Breast (tissue), 4 donors: ENCODE measurements around the gene TTC4.

DNA sequence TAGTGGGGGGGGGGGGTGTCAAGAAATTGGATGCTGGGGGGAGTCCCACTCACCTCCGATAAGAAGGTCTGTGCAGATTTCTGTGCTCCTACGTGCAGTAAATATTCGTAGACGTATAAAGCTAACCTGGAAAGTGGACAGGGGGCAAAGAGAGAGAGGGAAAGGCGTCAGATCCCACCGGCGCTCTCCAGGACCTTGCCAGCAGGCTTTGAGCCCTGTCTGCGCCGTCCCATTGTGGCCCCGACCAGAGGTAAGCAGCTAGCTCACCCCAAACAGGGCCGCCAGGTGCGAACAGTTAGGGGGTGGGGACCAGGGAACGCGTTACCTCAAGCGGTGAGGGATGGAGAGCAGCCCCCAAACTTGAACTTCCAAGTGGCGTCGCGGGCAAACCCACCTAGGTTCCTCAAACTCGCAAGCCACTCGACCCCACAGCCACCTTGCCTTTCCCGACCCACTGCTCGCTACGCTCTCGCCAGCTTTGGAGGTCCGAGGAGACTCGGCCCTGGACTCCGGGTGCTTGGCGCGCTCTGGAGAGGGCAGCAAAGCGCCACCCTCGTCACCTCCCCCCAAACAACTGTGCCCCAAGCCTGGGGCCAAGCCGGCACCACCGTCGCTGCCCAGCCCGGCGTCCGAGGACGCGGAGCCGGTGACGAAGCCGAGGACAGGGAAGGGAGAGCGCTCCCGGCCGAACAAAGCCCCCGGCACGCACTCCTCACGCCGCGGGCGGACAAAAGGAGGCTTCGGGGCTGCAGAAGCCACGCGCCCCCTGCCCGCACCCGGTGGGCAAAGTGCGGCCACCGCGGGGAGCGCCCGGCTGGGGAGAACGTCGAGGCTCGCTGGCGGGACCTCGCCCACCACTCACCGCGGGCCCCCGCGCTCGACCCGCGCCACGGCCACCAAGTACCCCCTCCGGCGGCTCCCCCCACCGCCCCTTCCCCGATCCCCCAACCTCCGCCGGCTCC lies 142.9 kb upstream of the ACOT11 start:
- PRO-cap, 3 experiments: no peak in any of the 3 experiments
- RRBS: 1% methylated on average over 33 of the region's 80 CpGs

DNA sequence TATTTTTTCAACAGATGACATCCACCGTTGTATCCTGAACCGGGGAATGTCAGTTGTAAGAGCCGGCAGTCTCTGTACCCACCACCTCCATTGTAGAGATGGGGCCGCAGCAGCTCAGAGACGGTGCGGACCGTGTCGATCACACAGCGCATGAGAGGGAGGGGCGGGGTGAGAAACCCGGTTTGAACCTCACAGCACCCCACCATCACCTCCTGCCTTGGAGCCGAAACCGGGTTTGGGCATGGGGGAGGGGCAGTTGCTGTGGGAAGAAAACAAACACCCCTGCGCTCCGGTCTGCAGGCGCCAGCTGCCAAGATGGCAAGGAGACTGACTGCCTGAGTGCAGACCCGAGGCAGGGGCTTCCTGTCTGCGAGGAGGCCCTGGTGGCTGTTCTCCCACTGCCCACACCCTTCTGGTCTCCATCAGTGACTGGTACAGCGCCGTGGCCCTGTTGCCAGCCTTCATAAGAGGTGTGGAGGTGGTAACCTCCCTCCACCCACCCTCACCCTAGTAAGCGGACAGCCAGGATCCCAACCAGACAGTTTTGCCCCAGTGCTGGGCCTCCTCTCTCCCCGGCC lies 72.6 kb upstream of the ACOT11 start:
- PRO-cap, 3 experiments: no peak in any of the 3 experiments
- RRBS: 27% methylated on average over 8 of the region's 22 CpGs

DNA sequence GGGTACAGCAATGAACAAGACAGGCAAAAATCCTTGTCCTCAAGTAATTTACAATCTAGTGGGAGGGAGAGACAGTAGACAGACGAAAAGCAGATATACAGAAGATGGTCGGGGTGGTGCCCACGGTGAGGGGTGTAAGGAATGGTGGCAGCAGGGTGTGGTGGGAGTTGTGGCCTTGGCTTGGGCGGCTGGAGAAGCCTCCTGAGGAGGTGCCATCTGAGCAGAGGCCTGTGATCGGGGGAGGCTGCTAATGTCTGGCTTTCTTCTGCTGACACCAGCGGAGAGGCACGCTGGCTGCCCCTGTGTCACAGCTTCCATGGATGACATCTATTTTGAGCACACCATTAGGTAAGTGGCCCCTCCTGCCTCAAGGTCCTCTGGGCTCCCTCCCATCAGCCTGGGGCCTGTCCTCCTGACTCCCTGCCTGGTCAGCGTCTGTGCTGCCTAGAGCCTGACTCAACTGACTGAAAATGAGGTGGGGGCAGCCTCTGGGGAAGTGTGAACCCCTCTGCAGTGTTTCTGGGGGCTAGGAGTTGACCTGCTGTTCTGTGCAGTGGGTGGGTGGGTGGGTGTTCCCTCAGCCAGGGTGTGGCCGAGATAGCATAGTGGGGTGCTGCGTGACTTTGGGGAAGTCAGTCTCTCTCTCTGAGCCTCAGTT lies 37.6 kb downstream of the FAM151A start:
- PRO-cap, 3 experiments: no peak in any of the 3 experiments
- RRBS: no CpG with 5 or more reads among the region's 10 CpGs

DNA sequence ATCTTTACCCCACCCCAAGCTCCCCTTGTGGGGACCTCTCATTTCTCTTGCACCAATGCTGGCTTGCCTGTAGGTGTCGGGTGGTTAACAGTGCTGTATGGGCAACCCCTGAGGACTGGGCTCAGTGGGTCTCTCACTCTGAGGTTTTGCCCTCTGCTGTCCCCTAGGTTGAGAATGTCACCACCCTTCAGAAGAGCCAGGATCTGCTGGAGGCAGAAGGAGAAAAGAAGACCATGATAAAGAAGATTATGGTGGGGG lies 27.0 kb downstream of the MROH7 start:
- PRO-cap, 3 experiments: no peak in any of the 3 experiments
- RRBS: no CpG with 5 or more reads among the region's 1 CpG

DNA sequence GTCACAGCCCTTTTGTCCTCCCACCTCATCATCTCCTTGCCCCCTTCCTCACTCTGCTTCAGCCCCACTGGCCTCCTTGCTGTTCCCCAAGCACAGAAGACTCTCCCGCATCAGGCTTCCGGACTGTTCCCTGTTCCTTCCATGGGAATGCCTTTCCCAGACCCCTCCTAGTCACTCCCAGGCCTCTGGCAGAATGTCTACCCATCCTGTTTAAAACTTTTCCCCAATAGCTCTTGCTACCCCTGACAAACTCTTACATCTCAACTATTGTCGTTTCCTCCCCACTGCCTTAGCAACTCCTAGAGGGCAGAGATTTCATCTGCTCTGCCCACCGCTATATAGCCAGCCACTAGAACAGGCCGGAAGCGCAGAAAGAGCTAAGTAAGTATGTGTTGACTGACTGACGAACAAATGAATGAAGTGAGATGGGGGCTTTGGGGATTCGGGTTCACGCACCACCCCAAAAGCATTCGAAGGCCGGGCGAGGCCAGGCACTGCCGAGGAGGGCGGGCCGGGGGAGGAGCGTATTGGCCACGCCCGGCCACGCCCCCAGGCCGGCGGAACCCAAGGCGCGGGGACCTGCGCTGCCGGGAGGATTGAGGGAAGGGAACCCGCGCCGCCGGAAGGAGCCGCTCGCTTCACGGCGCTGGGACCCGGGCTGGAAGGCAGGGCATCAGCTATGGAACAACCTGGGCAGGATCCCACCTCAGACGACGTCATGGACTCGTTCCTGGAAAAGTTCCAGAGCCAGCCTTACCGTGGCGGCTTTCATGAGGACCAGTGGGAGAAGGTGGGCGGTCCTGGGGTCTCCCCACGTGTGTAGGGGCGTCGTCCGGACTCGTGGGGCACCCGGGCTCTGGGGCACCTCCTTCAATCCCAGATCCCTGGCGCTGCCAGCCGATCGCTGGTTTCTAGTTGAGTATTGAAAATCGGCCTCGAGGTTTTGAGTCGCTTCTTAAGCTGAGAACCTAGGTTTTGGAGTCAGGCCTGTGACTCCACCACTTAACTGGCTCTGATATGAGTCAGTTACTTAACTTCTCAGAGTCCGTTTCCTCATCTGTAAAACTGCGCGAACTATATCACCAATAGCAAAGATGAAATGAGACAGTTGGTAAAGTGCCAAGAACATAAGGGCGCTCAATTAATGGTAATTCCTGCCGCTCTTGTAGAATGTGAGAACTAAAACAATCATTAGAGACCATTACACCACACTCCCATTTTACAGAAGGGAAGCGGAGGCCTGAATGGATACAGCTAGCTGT lies at the start of gene TTC4:
Gene TTC4 (plus strand): TSS at position 632 of the 1,262 bp plus-strand sequence.
- PRO-cap, 3 experiments: peak in 3 of 3 experiments; most common plus-strand start position 593 of the sequence (in 1); most common minus-strand start position 496 of the sequence (in 2)
- RRBS: under 1% methylated on average over 5 of the region's 58 CpGs

GRCh38 chr1:54883074-54883836 lies 3.7 kb downstream of the DHCR24 start:
- PRO-cap, 3 experiments: no peak in any of the 3 experiments
- RRBS: no CpG with 5 or more reads among the region's 10 CpGs

- PRO-cap, 3 experiments: no peak in any of the 3 experiments
- RRBS: 3% methylated on average over 7 of the region's 39 CpGs
Measured at GRCh38 chr1:55039995-55040515, 707 bp downstream of the PCSK9 start.

GRCh38 chr1:55071370-55072214 lies 32.2 kb downstream of the PCSK9 start:
- PRO-cap, 3 experiments: no peak in any of the 3 experiments
- RRBS: no CpG with 5 or more reads among the region's 15 CpGs

DNA sequence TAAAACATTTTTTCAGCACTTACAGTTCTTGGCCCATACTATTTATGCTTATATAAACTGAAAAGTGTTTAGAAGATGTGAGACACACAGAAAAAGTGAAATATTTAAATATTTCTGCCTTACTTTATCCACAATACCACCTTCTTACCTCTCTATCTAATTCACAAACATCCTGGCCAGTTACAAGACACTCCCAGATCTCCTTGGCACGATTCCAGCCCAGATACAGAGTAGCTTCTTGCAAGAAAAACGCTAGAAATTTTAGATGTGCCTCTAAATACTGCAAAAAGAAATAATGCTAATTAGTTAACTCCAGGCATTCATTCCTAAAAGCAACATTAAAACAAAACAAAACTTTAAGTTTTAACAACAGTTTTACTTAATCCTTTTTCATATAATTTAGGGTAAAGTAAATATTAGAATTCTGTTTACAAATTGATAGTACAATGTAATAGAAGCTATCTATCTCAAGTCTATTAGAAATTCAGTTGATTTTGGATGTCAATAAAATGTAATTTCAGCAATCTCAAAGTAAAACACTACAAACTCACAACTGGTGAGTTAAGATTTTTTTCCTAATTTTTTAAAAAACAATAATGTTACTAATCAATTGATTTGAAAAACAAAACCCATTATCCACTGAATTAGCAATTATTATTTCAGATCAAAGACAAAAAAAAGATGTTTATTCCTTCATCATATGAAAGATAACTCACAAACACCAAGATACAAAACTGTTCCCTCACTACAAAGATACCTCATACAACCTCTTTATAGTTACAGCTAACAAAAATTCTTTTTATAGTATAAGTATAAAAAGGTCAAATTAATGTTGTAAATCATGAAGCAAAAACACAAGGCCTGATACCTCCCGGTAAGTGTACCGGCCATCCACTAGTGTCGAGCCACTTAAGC lies 68.1 kb downstream of the USP24 start:
- PRO-cap, 3 experiments: no peak in any of the 3 experiments
- RRBS: no CpG with 5 or more reads among the region's 5 CpGs

- PRO-cap, 3 experiments: no peak in any of the 3 experiments
- RRBS: no CpG with 5 or more reads among the region's 5 CpGs
Measured at GRCh38 chr1:55166459-55167276, 48.5 kb downstream of the USP24 start.

GRCh38 chr1:55230564-55231008 lies 15.4 kb upstream of the USP24 start:
- PRO-cap, 3 experiments: no peak in any of the 3 experiments
- RRBS: no CpG with 5 or more reads among the region's 2 CpGs

- PRO-cap, 3 experiments: no peak in any of the 3 experiments
- RRBS: no CpG with 5 or more reads among the region's 3 CpGs
Measured at GRCh38 chr1:55244602-55244949, 29.4 kb upstream of the USP24 start.

GRCh38 chr1:55428993-55429286 lies 213.8 kb upstream of the USP24 start:
- PRO-cap, 3 experiments: no peak in any of the 3 experiments
- RRBS: no CpG with 5 or more reads among the region's 3 CpGs

GRCh38 chr1:55429305-55429644 lies 214.1 kb upstream of the USP24 start:
- PRO-cap, 3 experiments: no peak in any of the 3 experiments
- RRBS: no CpG with 5 or more reads among the region's 3 CpGs

GRCh38 chr1:55584693-55585328 lies 369.6 kb upstream of the USP24 start:
- PRO-cap, 3 experiments: no peak in any of the 3 experiments
- RRBS: no CpG with 5 or more reads among the region's 2 CpGs

- PRO-cap, 3 experiments: no peak in any of the 3 experiments
- RRBS: no CpG with 5 or more reads among the region's 1 CpG
Measured at GRCh38 chr1:55814899-55815358, 599.8 kb upstream of the USP24 start.

DNA sequence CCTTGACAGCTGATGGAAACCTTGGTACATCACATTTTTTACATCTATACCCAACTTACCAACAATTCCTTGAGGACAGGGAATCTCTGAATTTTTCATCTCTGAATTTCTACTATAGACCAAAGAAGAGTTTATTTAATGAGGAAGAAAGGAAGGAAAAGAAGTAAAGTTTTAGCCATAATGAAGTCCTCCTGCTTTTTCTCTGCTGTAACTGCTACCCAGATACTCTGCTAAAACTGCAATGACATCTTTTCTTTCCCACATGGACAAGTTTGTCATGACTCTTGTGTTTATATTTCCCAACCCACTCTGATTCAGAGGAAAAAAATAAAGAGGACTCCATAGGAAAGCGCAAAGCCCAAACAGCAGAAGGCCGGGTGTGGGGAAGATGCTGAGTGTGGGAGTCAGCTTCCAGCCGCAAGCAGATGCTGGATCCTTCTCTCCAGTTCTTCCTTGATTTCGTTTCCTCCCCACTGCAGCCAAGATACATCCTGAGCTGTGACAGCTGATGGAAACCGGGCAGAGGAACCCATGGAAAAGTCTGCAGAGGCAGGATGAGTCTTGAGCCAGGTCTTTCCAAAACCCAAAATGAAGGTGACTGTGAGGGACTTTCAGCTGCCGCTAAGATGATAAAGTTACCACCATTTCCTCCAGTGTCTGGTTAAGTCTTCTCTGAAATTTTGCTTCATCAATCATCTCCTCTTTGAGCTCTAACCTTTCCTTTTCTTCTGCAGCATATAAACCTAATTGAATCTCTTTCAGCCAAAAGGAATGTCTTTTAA lies 498.2 kb downstream of the PLPP3 start:
- PRO-cap, 3 experiments: no peak in any of the 3 experiments
- RRBS: no CpG with 5 or more reads among the region's 6 CpGs

- PRO-cap, 3 experiments: no peak in any of the 3 experiments
- RRBS: no CpG with 5 or more reads among the region's 5 CpGs
Measured at GRCh38 chr1:56410877-56411505, 168.4 kb downstream of the PLPP3 start.

DNA sequence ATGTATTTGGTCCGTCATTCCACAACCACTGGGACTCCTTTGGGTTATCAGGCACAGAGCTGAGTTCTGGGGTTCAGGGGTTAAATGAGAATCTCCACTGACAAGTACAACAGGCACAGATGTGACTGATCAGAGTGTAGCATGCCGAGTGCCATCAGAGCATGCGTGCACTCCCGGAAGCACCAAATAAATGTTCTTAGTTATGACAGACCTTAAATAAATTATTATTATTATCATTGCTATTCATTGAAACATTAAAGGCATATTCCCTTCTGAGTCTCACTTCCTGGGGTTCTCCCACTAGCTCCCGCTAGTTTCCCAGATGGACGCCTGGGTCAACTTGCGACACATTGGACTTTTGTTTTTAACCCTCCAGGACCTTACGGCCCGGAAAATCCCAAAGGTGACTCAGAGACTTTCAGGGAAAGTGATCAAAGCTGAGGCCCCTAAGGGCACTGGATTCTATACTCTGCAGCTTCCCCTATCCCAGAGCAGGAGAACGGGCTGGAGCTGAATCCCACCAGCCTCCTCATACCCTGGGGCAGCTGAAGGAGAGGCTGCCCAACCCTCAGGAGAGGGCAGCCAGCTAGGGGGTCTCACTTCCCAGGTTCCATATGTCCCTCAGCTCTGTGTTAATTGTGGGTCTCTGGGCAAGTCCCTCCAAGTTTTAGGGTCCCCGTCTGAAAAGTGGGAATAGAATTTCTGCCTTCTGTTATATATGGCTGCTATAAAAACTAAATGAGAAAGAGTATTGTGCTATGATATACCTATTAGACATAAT lies 130.4 kb downstream of the PLPP3 start:
- PRO-cap, 3 experiments: peak in 1 of 3 experiments; most common plus-strand start position 494 of the sequence (in 1)
- RRBS: no CpG with 5 or more reads among the region's 11 CpGs

DNA sequence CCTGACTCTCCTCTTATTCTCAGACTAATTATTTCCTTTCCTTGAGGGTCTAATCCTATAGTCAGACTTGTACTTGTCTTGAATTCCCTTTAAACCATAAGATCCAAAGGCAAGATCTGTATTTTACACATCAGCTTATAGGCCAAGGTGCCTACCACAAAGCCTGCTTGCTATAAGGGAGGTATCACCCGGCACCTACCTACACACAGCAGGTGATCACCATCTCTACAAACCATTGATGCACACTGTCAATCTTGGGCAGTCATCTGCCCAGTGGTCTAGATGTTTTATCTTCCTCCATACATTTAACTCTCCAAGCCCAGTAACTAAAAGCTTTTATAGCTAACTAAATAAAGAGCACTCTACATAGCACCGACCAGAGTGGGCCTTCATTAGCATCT lies 48.1 kb downstream of the PLPP3 start:
- PRO-cap, 3 experiments: no peak in any of the 3 experiments
- RRBS: no CpG with 5 or more reads among the region's 2 CpGs